ENCODE results near the gene HLA-E.

- RRBS: no CpG with 5 or more reads among the region's 6 CpGs
Measured at GRCh38 chr6:30155129-30155548, 5.9 kb downstream of the TRIM10 start.

- RRBS: no CpG with 5 or more reads among the region's 9 CpGs
Measured at GRCh38 chr6:30200494-30201414, 12.5 kb downstream of the TRIM26 start.

GRCh38 chr6:30307031-30307609 is 19.6 kb upstream of the TRIM39 start:
- RRBS: no CpG with 5 or more reads among the region's 5 CpGs

- RRBS: no CpG with 5 or more reads among the region's 7 CpGs
Measured at GRCh38 chr6:30314106-30314858, 12.4 kb upstream of the TRIM39 start.

DNA sequence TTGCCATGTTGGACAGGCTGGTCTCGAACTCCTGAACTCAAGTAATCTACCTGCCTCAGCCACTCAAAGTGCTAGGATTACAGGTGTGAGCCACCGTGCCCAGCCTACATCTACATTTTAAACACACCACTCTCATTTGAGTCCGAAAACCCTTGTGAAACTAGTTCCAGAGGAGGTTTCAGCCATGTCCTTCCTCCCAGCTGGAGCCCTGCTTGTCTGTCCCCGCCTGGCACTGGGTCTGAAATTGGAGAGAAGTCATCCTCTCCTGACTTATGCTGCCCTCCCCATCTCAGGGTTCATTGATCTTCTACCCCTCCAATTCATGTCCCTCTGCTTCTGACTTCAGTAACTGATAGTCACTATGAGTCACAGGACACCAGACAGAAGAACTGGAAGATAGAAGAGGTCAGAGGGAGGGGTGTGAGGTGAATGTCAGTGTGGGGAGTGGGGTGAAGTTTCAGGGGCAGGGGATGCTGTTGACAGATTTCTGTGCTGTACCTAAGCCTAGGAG is 854 bp upstream of the RPP21 start:
- RRBS: no CpG with 5 or more reads among the region's 4 CpGs

GRCh38 chr6:30489026-30489629 is at the start of gene HLA-E:
HLA-E (plus strand) TSS chr6:30489509.
- RRBS: no CpG with 5 or more reads among the region's 26 CpGs

GRCh38 chr6:30670771-30671395 is 1.9 kb downstream of the DHX16 start:
- RRBS: no CpG with 5 or more reads among the region's 22 CpGs

DNA sequence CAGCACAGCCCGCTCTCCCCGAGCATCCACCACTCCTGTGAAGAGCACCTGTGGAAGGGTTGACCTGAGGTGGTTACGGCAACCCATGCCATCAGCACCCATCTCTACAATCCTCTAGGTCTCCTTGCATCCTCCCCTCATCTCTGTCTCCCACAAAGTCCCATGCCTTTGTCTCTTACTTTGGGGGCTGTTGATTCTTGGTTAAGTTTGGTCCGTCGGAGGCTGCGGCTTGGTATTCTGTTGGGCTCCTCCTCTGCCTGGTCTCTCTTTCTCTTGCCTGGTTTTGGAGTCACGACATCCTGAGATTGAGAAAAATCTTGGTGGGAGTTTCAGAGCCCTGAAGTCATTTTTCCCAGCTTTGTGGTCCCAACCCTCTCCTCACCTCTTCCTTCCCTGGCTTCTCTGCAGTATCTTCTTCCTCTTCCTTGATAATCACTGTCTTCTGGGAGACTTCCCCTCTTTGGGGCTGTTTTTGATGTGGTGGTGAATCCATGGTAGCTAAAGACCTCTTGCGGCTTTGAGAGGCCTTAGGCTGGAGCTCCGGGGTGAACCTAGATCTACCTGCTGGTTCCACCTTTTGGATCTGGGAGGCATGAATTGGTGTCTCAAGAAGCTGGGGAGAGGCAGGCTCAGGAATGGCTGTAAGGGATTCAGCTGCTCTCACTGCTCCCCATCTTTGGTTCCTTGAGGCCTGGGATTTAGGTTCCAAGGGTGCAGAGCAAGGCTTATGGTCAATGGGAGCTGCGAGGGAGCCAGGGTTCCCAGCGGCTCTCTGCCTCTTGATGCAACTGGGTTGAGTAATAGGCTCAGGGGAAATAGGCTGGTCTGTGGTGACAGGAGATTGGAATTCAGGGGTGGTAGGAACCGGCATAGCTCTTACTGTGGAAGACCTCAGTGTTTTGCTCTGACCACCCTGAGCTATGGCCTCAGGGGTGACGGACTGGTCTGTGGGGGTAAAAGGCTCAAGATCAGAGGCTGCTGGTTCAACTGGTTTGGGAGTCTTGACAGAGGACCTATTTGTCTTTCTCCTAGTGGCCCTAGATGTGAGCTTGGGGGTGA is 12.8 kb upstream of the NRM start:
- RRBS: no CpG with 5 or more reads among the region's 13 CpGs

DNA sequence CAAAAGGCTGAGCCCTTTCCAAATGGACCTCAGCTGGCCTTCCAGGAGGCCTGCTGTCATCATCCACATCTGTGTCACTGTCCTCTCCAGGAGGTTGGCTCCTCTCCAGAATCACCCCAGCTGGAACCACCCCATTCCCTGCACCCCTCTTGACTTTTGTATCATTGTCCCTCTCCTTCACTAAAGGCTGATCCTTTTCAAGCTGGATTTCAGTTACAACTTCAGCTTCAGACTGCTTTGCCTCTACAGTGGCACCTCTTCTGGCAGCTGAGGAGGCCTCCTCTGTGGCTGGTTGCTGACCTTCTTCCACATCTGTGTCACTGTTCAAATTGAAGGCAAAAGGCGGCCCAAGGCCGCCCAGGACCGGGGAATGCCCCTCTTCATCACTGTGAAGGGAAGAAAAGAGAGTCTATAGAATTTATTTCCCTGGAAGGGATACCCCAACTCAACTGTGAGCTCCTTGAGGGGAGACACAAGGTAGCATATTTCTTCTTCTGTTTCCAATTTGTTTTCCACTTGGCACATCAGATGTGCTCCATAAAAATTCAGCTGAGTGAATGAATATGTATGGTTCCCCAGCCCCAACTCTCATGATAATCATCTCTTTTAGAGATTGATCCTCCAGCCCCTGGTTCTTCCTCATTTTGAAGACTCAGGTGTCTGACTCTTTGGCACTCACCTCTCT is 4.0 kb downstream of the MDC1 start:
- RRBS: no CpG with 5 or more reads among the region's 3 CpGs

DNA sequence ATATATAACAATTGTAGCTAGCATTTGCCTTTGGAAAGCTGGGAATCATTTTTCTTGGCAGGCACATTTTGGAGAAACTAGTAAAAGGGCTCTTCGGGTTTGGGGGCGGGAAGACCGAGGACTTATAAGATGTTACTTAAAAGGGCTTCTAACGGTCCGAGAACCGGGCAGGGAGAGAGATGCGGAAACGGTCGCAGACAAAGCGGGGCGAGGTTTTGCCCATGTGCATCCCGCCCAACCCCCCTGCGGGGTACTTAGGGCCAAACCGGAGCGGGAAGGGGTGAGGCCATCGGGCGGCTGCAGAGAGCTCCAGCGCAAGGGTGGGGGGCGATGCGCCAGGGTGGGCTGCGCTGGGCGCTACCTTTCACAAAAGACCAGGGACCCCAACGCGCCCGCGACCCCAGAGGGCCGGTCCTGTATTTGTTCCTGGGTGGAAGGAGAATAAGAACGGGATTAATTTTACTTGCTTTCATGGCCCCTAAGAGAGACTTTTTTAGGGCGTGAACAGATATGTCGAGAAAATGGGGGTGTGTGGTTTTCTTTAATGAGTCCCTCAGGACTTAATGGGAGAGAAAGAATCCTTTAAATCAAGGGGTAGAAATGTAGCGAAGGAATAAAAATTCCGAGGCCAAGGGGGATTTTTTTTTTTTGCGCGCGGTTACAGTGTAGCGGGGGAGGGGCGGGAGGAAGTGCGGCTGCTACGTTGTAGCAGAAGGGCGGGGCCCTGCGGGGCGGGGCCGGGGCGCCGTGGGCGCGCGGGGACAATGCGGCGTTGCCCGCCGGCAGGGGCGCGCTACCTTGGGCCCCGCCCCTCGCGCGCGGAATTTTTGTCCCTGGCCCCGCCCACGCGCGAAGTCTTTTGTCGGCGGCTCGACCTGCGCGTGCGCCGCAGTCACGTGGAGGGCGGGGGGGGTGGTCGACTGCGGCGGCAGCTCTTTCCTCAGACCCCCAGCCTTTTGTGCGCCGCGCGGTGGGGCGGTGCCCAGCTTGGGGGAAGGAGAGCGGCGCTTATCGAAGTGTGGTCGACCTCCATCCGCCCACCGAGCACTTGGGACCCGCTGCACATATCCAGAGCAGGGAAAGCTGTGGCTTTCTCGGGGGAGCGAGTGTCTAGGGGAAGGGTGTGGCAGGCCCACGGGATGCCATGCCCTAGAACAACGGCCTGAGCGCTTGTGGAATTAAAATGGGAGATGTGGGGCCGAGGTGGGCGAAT is 950 bp downstream of the TUBB start:
- RRBS: 1% methylated on average over 10 of the region's 94 CpGs

- RRBS: no CpG with 5 or more reads among the region's 13 CpGs
Measured at GRCh38 chr6:30721909-30722218, 1.7 kb downstream of the TUBB start.

GRCh38 chr6:30725723-30726327 is 5.7 kb downstream of the TUBB start:
- RRBS: no CpG with 5 or more reads among the region's 3 CpGs

GRCh38 chr6:30759466-30760120 is 15.2 kb upstream of the IER3 start:
- RRBS: no CpG with 5 or more reads among the region's 9 CpGs

- RRBS: no CpG with 5 or more reads among the region's 19 CpGs
Measured at GRCh38 chr6:30768747-30769912, 24.8 kb upstream of the IER3 start.

DNA sequence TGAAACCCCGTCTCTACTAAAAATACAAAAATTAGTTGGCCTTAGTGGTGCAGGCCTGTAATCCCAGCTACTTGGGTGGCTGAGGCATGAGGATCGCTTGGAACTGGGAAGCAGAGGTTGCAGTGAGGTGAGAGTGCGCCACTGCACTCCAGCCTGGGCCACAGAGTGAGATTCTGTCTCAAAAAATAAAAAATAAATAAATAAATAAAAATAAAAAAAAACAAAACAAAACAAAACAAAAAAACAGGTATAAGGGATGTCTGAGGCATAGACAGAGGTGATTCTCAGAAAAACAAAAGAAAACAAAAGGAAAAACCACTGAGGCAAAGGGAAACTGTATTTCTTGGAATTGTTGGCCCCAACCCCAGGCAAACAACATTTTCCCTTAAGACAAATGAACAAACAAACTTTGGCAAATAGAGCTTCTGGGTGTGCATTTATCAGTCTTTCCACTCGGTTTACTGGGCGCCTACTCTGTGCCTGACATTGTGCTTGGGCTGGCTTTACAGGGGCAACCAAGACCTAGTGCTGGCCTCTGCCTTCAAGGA is 33.5 kb upstream of the IER3 start:
- RRBS: no CpG with 5 or more reads among the region's 5 CpGs

- RRBS: no CpG with 5 or more reads among the region's 5 CpGs
Measured at GRCh38 chr6:30818325-30818869, 65.9 kb upstream of the DDR1 start.

- RRBS: no CpG with 5 or more reads among the region's 5 CpGs
Measured at GRCh38 chr6:30926501-30927014, 5.4 kb downstream of the SFTA2 start.

DNA sequence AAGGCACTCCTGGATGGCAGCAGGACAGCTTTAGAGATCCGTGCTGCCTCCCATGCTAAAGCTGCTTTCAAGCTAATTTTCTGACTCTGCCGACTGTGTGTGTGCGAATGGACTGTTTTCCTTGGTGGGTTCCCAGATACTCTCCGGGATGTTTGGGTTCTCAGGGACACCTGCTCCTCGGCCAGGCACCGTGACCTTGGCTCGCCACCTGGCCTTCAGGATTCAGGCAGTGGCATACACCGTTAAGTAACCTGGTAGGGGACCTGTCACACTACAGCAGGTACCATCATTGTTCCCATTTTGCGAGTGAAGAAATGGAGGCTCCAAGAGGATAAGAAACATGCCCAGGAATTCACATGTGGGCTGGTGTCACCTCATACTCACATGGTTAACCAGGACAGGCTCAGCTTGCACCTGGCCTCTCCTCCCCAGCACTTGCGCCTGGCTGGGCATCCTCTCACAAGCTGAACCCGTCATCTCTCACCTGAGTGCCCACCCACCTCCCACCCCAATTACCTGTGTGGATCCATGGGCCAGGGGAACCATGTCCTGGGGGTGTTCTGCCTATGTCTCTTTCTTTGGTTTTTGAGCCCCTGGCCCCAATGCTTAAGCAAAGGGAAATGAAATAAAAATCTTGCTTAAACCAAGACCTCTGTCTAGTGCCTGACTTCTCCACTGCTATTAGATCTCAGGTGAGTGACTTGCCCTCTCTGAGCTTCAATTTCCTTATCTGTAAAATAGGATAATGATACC is 1.5 kb downstream of the SFTA2 start:
- RRBS: no CpG with 5 or more reads among the region's 11 CpGs

DNA sequence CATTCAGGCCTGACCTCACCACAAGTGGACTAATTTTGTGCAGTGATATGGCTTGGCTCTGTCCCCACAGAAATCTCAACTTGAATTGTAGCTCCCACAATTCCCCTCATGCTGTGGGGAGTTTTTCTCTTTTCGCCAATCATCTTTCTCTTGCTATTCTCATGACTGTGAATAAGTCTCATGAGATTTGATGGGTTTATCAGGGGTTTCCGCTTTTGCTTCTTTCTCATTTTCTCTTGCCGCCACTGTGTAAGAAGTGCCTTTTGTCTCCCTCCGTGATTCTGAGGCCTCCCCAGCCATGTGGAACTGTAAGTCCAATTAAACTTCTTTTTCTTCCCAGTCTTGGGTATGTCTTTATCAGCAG is 42.9 kb downstream of the MUC22 start:
- RRBS: no CpG with 5 or more reads among the region's 4 CpGs

- RRBS: no CpG with 5 or more reads among the region's 14 CpGs
Measured at GRCh38 chr6:31087418-31088120, 24.8 kb downstream of the C6orf15 start.